ENCODE results near the genes C1orf127, EXOSC10, CLCN6 and NPPB.

DNA sequence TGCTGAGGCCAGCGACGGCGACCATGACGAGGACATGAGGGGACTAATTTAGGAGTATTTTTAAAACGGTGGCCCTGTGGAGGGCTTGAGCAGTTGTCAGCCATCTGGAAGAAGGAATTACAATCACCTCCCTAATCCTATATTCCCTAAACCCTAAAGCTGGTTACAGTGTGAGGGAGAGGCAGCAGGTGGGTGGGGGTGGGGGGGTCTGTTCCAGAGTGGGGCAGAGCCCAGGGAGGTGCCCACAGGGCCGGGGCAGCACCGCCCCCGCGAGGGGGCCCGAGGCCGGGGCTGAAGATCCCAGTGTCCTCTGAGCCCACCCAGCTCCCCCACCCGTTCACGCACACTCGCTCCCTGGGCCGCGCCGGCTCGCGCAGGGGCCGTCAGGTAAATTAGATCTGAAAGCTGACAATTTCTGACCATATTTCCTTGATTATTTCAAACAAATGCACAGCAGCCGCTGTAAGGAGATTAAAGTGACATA lies 118.2 kb downstream of the CASZ1 start:
- PRO-cap, result no peak
- RAMPAGE, long total RNA, 4 experiments, result no peak in any of the 4 experiments

DNA sequence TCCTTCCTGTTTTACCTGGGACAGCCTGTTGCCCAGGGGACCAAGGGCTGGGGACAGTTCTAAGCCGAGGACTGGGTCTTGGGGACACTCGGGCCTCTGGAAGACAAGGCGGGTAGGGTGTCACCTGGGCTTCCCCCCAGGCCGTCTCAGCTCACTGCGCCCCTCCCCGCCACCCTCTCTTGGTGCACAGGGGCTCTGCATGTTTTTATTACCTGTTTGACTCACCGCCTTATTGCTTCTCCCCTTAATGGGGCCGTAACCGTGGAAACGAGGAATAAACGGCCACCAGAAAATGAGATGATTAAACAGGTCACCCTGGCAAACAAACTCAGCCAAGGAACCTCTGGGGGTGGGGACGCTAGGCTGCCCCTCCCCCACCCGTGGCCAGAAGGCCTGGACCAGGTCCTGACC lies 110.0 kb downstream of the CASZ1 start:
- PRO-cap, result no peak
- RAMPAGE, long total RNA, 4 experiments, result no peak in any of the 4 experiments

GRCh38 chr1:10690571-10691138 lies 105.8 kb downstream of the CASZ1 start:
- PRO-cap, result no peak
- RAMPAGE, long total RNA, 4 experiments, result no peak in any of the 4 experiments

- PRO-cap, result no peak
- RAMPAGE, long total RNA, 4 experiments, result no peak in any of the 4 experiments
Measured at GRCh38 chr1:10693073-10693391, 103.4 kb downstream of the CASZ1 start.

- PRO-cap, result no peak
- RAMPAGE, long total RNA, 4 experiments, result start-site peak on the minus strand in 1 of 4 experiments, at chr1:10754225-10754803 at its widest, 37 to 137 reads per replicate
Measured at GRCh38 chr1:10754281-10754843, 42.1 kb downstream of the CASZ1 start.

DNA sequence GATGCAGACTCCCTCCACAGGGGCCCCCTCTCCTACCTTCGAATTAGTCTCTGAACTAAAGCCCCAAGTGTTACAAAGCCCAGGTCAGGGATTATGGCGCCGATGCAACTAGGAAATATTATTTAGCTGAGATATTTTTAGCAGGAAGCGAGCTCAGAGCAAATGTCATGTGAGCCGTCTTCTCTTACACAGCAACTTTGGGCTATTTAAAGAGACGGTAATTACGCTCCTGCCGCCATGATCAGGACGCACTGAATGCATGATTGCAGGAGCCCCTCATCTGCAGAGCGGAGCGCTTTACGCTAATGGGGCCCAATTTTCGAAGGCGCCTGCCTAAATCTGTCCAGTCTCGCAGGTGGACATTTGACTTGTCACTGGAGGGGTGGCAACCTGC lies 24.7 kb downstream of the C1orf127 start:
- PRO-cap, result no peak
- RAMPAGE, long total RNA, 4 experiments, result no peak in any of the 4 experiments

GRCh38 chr1:10981856-10982215 lies at the start of gene C1orf127:
Gene C1orf127, minus strand, starts transcription at chr1:10982076.
- PRO-cap, result no peak
- RAMPAGE, long total RNA, 4 experiments, result no peak in any of the 4 experiments

- PRO-cap, result no peak
- RAMPAGE, long total RNA, 4 experiments, result no peak in any of the 4 experiments
Measured at GRCh38 chr1:11027832-11028671, 15.6 kb downstream of the TARDBP start.

DNA sequence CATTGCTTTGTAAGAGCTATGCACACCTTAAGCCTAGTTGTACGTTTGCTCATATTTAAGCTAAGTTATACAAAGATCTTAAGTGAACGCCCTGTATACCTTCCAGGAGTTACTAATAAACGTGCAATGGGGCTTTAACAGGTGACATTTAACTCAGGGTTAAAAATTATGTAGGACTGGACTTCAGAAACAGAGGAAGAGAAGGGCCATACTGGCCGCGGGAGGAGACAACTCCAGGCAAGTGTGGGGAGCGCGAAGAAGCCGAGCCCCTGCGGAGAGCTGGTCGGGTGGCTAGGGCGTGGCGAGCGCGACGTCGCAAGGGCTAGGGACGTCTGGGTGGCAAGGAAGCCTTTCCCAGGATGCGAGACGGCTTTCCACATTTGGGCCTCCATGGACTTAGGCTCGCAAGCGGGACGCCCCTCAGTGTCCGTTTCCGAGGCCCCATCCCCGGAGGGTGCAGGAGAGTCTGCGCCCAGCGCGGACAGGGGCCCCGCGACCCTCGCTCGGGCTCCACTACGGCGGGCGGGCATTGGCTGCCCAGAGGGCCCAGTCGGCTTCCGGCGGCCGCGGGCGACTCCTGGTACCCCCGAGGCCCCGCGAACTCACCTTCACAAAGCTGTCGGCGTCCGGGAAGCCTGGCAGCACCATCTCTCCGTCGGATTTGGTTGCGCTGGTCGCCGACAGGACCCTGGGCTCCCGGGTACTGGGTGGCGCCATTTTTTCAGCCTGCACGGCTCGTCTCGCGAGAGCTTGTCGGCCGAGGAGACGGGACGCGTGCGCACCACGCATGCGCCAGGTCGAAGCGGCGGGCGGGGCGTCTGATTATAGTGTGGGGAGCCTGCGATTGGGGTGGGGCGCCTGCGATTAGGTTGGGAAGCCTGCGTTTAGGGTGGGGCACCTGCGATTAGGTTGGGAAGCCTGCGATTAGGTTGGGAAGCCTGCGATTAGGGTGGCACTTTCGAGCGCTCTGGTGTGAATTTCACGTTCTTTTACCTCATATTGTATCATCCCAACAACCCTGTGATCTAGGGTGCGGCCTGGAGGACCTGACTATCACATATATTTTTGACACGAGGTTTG lies at the start of gene EXOSC10:
TSS of gene EXOSC10 (minus strand) at position 755 of the 1,080 bp plus-strand sequence.
- PRO-cap, result unidirectional peak, plus-strand start at position 316 of the sequence; bidirectional peak, plus-strand start at position 830 of the sequence, minus-strand start at position 752 of the sequence
- RAMPAGE, long total RNA, 4 experiments, result start-site peak on the minus strand in 4 of 4 experiments, centred at positions 728 to 733 of the sequence, 206 to 878 reads per replicate

GRCh38 chr1:11245939-11246910 lies 16.1 kb downstream of the MTOR start:
- PRO-cap, result no peak
- RAMPAGE, long total RNA, 4 experiments, result no peak in any of the 4 experiments

- PRO-cap, result no peak
- RAMPAGE, long total RNA, 4 experiments, result no peak in any of the 4 experiments
Measured at GRCh38 chr1:11645279-11645570, 9.0 kb downstream of the FBXO2 start.

DNA sequence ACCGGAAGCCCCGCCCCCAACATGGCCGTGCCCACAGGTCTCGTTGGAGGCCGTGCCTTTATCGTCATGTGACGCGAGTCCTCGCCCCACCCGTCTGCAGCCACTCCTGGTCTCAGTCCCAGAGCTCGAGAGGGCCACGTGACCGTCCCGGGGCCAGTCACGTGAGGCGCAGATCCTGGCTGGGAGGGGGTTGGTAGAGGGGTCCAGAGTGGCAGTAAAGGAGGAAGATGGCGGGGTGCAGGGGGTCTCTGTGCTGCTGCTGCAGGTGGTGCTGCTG lies at the start of gene CLCN6:
TSS of gene CLCN6 (plus strand) at position 156 of the 277 bp plus-strand sequence.
- PRO-cap, result bidirectional peak, plus-strand start at position 217 of the sequence, minus-strand start outside the sequence
- RAMPAGE, long total RNA, 4 experiments, result start-site peak on the plus strand in 2 of 4 experiments, centred at positions 191 to 196 of the sequence, 28 to 38 reads per replicate

DNA sequence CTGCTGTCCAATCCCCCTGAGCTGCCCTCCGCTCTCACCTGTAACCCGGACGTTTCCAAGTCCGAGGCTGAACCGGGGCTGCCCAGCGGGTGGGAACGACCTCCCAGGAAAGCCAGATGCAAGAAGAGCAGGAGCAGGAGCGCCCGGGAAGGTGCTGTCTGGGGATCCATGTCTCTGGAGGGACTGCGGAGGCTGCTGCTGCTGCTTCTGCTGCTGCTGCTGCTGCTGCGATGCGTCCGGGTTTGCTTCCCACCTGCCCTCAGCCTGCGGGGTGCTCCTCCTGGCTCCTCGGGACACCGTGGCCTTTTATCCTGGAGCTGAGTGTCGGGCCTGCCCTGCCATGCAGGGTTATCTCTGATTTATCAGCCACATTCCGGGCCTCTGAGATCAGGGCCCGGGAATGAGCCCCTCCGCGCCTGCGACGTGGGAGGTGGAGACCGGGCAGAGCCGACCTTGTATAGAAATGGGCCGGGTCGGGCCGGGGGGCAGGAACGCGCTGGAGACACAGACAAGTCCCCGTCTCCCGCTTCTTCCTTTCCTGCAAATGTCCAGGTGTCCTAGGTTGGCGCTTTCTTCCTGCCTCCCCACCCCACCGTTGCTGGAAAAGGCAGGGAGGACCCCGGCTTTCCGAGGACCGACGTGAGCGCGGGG lies at the start of gene NPPB:
TSS of gene NPPB (minus strand) at position 282 of the 651 bp plus-strand sequence.
- PRO-cap, result no peak
- RAMPAGE, long total RNA, 4 experiments, result no peak in any of the 4 experiments

DNA sequence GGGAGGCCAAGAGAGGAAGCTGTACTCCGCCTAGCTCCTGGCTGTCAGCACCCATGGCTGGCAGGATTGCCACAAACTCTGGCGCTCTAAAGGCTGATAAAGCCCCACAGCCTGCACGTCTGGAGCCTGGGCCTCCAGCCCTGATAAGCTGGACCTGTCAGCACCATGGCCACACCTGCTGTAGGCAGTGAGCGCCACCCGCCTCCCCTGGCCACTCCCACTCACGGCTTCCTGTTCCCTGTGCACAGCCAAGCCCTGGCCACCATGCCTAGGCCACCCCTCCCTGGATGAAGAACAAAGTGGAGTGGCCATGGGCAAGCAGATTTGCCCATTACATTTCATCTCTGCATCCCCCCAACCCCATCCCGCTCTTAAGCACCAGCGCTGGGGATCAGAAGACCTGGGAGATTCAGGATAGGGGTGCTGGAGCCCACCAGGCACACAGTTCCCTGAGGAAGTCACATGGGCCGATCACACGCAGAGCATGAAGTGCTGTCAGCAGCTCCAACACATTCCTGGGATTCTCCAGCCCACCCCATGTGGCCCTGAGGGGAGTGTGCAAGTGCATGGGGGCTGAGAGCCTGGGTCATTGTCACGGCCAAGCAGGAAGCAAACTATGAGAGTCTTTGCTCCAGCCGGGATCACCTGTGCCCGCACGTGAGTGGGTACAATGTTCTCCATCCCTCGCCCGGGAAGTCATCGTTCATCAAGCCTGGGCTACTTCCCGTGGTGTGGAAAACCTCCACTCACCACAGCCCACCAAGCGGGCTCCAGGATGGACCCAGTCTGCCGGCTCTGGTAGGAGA lies 24.4 kb upstream of the NPPB start:
- PRO-cap, result no peak
- RAMPAGE, long total RNA, 4 experiments, result no peak in any of the 4 experiments

GRCh38 chr1:11885867-11886606 lies 27.3 kb upstream of the NPPB start:
- PRO-cap, result no peak
- RAMPAGE, long total RNA, 4 experiments, result no peak in any of the 4 experiments

DNA sequence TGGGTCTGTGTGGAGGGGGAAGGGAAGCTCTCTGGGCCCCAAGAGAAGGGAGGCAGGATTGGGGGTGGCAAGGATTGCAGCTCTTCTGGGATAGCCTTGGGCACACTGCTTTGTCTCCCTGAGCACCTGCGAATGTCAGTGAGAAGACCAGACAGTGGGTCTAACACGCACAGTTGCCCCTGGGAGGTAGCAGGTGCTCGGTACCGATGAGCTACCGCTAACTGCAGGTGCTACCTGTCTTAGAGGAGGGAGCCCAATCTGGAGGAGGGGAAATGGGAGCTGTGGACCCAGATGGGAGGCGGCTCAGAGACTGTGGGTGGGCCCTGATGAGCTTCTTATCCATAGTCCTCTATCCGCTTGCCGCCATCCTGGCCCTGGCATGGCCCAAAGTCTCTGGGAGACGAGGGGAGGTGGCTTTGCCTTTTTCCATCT lies 16.1 kb downstream of the TNFRSF1B start:
- PRO-cap, result no peak
- RAMPAGE, long total RNA, 4 experiments, result no peak in any of the 4 experiments

- PRO-cap, result no peak
- RAMPAGE, long total RNA, 4 experiments, result no peak in any of the 4 experiments
Measured at GRCh38 chr1:12407229-12407776, 177.5 kb downstream of the VPS13D start.

DNA sequence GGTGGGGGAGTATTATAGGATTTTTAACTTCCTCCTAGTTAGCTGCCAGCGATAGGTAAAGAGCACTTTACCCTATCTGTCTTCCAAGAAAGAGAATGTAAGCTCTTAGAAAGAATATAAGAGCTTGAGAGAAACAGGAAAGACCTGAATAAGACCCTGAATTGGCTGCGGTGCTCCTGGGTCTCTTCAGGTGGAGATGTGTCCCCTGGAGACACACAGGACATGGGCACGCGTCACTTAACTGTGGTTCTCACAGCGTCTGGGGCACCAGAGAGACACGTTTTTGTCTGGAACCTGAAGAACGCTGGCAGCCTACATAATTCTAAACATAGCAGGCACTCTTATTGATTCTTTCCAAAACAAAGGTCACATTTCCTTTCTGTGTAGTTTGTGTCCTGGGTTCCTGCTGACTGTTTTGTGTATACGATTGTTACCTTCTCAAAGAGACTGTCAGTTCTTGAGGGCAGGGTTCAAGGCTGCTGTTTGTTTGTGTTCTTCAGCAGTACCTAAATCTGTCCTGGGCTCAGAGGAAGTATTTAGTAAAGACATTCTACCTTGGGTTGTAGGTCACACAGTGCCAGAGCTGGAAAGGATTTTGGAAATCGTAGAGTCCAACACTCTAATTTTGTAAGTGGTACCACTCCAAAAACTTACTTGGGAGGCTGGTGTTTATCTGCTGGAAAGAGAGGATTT lies 164.6 kb downstream of the DHRS3 start:
- PRO-cap, result no peak
- RAMPAGE, long total RNA, 4 experiments, result no peak in any of the 4 experiments

GRCh38 chr1:12455170-12455679 lies 162.8 kb downstream of the DHRS3 start:
- PRO-cap, result no peak
- RAMPAGE, long total RNA, 4 experiments, result no peak in any of the 4 experiments

DNA sequence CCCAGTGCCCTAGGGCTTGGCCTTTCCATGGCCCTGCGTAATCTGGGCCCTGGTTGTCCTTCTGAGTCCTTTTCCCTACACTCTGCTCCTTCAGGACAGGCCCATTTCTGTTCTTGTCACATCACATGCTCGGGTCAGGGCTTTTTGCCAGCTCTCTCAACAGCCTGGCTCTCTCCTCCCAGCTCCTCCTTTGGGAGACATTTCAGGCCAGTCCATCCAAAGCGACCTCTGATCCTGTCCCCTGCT lies 45.0 kb downstream of the DHRS3 start:
- PRO-cap, result no peak
- RAMPAGE, long total RNA, 4 experiments, result no peak in any of the 4 experiments